Left common carotid artery plus branches (tissue), 1 donor: Measurements from ENCODE around the genes ABAT and USP7.

GRCh38 chr16:8673855-8674969, at the start of gene ABAT:
ABAT (plus strand) TSS chr16:8674617.
- PRO-cap: bidirectional peak, plus-strand start at chr16:8674621, minus-strand start at chr16:8674400

DNA sequence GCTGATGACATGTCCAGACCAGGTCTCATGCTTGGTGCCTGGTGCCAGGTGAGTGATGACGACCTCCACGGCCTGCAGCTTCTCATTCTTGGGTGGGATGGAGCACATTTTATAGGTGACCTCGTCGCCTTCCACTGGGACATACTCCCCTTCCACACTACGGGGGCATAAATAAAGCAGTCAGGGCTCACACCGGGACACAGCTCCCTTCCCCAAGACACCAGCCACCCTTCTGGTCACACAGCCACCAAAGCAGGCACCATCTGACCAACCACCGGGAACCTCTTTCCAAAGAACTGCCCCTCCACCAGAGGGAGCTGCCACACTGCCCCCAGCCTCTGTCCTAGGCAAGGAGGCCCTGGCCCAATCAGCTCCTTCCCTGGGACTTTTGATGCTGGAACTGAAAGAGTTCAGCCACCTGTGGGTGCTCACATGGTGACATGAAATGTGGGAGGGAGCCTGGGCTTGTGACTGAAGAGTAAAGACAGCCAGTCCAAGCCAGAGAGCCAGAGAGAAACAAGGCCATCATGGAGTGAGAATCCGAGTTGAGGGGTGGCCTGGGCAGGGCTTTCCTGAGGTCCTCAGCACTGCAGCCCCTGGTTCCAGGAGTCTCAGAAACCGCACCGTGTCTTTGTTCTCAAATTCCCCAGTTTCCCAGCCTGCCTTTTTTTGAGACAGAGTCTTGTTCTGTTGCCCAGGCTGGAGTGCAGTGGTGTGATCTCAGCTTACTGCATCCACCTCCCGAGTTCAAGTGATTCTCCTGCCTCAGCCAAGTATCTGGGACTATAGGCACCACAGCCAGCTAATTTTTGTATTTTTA, 13.4 kb downstream of the CARHSP1 start:
- PRO-cap: no peak

GRCh38 chr16:8861206-8862102, 7.4 kb downstream of the CARHSP1 start:
- PRO-cap: no peak

DNA sequence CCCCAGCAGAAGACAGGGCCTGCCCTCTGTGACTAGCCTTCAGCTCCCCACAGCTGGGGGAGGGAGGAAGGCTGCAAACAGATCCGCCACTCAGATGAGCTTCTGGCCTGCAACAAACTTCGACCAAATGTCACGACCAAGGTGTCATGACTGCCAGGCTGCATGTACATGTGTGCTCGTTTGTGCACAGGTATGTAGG, 5.0 kb downstream of the CARHSP1 start:
- PRO-cap: no peak

- PRO-cap: no peak
These were observed 31.8 kb downstream of the USP7 start for GRCh38 chr16:8931953-8932203.

DNA sequence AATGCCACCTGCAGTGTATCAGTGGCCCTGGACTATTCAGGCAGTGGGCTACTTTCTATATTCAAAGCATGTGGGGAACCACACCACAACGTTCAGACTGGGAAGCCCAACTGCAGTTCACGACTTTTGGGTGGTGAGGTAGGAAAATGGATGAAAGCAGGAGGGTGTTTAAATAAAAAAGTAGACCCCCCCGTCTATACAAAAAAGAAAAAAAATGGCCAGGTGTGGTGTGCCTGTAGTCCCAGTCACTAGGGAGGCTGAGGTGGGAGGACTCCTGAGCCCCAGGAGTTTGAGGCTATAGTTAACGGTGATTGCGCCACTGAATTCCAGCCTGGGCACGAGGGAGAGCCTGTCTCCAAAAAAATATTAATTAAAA, 11.8 kb downstream of the USP7 start:
- PRO-cap: no peak

DNA sequence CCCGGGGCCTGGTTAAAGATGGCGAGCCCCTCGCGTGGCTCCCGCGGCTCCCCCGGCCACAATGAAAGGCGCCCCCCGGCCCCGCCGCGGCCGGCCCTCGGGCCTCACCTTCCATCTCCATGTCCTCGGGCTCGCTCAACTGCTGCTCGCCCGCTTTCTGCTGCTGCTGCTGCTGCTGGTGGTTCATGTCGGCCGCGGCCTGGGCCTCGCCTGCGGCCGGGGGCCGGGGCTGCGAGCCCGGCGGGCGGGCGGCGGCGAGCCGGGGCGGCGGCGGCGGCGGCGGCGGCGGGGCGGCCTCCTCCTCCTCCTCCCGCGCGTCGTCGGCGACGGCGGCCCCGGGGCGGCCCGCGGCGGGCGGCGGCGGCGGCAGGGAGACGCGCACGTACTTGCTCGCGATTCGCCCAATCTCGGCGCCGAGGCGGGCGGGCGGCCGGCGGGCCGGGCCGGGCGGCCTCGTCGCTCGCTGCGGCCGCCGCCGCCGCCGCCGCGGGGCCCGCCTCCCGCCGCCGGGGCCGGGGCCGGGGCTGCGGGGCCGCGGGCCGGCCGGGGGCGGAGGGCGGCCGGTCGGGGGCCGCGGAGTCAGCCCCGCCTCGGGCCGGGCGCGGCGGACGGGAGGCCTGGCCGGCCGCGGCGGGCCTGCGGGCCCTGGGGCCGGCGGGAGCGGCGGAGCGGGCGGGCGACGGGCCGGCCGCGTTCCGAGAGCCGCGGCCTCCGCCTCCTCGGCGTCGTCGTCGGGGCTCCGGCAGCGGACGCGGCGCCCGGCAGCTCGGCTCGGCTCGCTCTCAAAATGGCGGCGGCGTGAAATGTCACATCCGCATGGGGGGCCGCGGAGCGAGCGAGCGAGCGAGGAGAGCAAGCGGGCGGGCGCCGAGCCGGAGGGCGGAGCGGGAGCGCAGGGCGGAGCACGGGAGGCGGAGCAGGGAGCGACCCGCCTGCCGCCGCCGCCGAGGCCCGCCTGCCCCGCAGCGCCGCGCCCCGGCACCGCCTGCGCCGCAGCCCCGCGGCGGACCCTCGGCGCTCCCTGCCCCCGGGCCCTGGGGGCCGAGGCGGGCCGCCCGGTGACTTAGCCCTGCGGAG, at the start of gene USP7:
USP7 (minus strand) TSS at position 808 of the 1,077 bp plus-strand sequence.
- PRO-cap: unidirectional peak, plus-strand start at position 348 of the sequence; bidirectional peak, plus-strand start at position 935 of the sequence, minus-strand start at position 784 of the sequence

GRCh38 chr16:8989052-8989469, 25.4 kb upstream of the USP7 start:
- PRO-cap: no peak

DNA sequence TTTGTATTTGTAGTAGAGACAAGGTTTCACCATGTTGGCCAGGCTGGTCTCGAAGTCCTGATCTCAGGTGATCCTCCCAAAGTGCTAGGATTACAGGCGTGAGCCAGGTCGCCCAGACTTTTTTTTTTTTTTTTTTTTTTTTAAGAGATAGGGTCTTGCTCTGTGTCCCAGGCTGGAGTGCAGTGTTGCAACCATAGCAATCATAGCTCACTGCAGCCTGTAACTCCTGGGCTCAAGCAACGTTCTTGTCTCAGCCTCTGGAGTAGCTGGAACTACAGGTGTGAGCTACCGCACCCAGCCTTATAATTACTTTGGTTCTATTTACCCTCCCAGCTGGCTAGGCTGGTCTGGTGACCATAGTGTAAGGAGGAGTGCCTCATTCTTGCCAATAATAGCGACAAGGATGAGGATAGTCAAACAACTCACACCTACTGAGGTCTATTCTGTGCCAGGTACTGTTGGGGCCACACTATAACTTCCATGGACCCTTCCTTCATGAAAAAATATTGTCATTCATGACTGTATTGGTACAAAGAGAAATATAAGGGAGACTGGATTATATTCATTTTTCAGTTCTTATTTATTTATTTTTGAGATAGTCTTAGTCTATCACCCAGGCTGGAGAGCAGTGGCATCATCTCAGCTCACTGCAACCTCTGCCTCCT, 39.7 kb upstream of the USP7 start:
- PRO-cap: no peak

DNA sequence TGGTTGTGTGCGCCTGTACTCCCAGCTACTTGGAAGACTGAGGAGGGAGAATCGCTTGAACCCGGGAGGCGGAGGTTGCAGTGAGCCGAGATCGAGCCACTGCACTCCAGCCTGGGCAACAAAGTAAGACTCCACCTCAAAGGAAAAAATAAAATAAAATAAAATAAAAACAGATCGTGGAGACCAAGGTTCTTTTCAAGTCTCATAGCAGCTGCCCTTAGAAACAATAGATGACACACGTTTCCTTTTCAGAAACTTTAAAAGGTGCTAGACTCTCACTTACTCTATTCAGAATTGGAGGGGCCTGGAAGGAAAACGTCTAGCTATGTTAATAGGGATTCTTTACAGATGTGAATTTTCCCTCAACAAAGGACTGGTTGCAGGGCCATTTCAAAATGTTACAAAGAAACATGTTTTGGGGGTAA, 13.2 kb upstream of the HAPSTR1 start:
- PRO-cap: no peak

DNA sequence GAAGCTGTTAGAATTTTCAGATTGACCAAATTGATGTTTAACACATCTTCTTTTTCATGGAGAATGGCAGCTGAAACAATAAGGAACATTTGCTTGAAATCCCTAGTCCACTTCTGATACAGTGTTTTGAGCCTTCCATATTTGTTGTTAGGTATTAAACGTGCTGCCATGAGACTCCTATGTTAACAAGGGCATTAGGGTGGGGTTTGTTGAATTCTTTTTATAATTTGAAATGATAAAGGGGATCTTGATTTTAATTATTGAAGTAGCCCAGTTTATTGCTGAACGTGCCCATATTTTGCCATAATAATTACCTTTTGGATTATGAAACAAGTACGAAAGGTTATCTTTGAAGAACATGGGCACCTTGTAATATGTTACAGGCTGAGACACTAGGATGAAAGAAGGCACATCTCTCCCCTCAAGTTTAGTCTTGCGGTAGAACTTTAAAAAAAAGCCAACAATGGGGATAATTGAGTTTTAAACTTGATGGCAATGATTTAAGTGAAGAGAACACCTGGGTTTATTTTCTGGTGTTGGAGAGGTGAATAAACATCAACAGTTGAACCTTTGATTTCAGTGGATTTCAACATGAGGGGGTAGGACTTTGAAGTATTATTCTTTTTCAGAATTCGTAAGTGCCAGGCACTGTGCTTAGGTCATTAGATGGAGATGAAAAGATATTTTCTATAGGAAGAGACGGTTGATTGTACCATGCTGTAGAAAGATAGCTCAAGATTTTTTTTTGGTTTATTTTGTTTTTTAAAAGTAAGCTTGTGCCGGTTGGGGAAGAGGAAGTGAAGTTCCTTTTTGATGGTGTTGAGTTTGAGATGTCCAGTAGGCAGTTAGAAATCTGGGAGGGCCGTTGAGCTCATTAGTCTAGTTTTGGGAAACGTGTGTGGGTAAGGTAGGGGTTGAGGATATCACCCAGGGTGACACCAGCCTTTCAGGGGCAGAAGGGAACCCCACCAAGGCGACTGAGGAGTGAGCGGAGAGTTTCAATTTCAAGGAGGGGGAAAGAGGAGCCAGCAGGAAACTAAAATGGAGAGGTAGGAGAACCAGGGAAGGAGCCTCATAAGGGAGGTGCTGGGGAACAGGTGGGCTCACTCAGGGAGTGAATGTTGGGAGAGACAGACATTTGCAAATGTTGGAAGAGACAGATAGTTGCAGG, 22.3 kb downstream of the HAPSTR1 start:
- PRO-cap: no peak

DNA sequence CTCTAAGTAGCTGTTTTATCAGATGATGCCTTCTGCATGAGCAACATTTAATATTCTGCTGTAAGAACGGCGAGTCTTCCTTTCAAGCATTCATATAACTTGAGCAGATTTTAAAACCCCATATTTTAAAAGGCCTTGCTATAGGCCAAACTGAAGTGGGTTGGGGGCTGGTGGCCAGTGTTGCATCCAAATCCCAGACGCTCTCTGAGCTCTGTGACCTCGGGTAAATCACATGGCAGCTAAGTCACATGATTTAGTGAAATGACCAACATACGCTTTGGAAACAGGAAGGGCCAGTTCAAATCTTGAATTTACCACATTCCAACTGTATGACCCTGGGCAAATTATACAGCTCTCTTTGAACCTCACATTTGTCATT, 519.2 kb downstream of the HAPSTR1 start:
- PRO-cap: no peak

DNA sequence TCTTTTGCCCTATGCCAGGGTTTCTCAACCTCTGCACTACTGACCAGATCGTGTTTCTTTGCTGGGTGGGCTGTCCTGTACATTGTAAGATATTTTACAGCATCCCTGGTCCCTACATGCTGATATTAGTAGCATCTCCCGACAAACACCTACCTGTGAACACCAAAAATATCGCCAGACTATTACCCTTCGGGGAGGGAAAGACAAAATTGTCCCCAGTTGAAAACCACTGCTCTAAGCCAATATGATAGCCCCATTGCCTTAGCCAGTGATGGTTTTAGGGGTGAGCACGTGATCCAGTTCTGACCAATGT, 136.4 kb downstream of the GRIN2A start:
- PRO-cap: no peak

DNA sequence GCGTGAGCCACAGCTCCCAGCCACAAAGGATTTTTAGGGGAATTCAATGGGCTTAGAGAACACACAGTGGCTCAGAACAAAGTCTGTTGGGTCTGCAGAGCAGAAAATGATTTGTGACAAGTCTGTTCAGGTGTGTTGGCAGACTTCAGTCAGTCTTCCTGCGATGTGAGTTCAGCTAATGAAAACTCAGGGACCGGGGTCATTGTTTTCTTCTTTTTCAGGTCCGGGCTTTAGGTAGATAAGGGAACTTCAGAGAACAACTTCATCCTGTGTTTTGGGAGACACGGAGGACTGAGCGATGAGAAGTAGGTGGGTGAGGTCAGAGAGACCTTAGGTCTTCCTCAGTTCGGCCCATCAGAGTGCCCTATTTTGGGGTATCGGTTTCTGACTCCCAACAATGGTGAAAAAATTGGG, 89.0 kb upstream of the ATF7IP2 start:
- PRO-cap: no peak

- PRO-cap: no peak
These were observed 72.7 kb upstream of the ATF7IP2 start for GRCh38 chr16:10313030-10313594.

- PRO-cap: no peak
These were observed 71.6 kb downstream of the ATF7IP2 start for GRCh38 chr16:10457220-10458149.

DNA sequence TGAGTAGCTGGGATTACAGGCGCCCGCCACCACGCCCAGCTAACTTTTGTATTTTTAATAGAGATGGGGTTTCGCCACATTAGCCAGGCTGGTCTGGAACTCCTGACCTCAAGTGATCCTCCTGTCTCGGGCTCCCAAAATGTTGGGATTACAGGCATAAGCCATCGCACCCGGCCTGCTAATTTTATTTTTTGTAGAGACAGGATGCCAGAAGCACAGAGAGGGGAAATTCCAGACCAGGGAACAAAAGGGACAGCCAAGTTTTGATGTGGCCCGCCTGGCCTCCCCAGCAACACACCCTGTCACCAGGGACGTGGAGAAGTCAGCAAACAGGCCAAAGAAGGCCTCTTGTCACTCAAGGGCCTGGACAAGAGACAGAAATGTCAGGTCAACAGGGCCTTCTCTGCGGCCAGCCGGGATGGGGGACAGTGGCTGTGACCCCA, 8.9 kb upstream of the TVP23A start:
- PRO-cap: no peak

- PRO-cap: no peak
These were observed 5.5 kb upstream of the CIITA start for GRCh38 chr16:10871400-10872096.

- PRO-cap: no peak
These were observed 3.0 kb downstream of the CIITA start for GRCh38 chr16:10879884-10880533.

- PRO-cap: no peak
These were observed 13.2 kb downstream of the DEXI start for GRCh38 chr16:10928840-10929695.